CD14-positive monocyte (primary cell): ENCODE measurements around the genes VTN and PIGS.

GRCh38 chr17:21041862-21042109, 1.0 kb downstream of the USP22 start:
- CAGE, long polyA plus RNA, result no peak

GRCh38 chr17:21165922-21166955, 39.5 kb downstream of the DHRS7B start:
- CAGE, long polyA plus RNA, result no peak

DNA sequence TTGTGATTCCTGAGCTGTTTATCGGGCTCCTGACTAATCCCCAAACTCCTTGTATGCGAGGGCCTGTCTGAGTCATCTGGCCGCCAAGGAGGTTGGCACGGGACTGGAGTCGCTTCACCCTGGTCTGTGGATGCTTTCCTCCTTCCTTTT, 2.2 kb upstream of the MAP2K3 start:
- CAGE, long polyA plus RNA, result no peak

DNA sequence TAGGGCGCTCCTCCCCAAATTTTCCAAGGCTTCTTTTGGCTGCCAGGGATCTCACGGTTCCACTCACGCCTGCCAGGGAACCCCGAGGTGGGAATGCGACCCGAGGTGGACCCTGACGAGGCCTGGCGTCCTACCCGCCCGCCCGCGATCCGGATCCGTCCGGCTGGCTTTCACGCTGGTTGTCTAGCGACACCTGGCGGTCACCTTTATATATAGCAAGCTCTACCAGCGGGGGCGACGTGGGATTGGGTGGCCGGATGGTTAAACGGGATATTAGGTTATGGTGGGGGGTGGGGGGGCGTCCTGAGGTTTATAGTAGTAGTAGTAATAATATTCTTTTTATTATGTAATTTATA, 136.8 kb downstream of the KCNJ12 start:
- CAGE, long polyA plus RNA, result no peak

DNA sequence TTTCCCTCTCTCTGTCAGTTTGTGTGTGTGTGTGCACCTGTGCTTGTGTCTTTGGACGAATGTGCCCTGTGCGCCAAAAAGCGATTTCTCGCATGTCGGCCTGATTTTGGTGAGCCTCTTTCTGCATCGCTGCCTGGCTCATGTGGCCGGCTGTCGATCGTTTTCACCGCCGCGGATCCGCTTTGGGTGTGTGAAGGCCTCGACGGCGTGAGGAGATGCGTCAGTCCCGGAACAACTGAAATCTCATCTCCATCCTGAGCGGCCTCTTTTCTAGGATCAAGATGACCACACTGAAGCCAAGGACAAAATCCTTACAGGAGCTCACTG, 609.1 kb downstream of the KCNJ18 start:
- CAGE, long polyA plus RNA, result no peak

DNA sequence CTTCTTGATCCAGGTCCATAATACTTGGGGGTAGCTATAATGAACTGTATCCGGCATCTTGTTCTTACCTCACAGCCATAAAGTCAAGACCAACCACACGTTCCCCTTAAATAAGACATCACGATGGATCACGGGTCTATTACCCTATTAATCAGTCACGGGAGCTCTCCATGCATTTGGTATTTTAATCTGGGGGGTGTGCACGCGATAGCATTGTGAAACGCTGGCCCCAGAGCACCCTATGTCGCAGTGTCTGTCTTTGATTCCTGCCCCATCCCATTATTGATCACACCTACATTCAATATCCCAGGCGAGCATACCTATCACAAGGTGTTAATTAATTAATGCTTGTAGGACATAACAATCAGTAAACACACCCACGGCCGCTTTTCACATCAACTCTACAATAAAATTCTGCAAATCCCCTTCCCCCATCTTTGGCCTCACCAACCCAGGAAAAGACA, 829.0 kb downstream of the KCNJ18 start:
- CAGE, long polyA plus RNA, result no peak

- CAGE, long polyA plus RNA, result no peak
Measured at GRCh38 chr17:27560460-27560974, 70.5 kb upstream of the LGALS9 start.

DNA sequence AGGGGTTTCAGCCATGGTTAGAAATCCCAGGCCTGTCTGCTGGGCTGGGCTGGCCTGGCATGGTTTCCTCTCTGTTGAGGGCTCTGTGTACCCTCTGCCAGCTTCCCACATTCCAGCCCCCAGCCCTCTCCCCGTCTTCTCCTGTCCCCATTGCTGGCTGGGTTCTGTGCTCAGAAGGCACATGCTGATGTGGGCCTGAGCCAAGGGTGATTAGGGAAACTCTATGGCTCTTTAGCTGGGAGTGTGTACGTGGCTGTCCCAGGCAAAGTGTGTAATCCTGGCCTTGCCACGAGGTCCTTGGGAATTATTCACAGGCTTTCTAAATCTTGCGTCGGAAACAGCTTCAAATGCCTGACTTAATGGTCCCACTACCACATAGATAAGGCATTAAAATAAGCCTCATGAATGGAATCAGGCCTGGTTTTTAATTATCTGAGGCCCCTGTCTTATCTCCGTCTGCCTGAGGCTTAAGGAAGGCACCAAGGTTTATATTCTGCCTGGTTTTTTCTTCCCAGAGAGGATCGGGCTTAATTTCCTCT, 53.1 kb upstream of the LGALS9 start:
- CAGE, long polyA plus RNA, result no peak

GRCh38 chr17:27633370-27634105, 2.5 kb downstream of the LGALS9 start:
- CAGE, long polyA plus RNA, result no peak

DNA sequence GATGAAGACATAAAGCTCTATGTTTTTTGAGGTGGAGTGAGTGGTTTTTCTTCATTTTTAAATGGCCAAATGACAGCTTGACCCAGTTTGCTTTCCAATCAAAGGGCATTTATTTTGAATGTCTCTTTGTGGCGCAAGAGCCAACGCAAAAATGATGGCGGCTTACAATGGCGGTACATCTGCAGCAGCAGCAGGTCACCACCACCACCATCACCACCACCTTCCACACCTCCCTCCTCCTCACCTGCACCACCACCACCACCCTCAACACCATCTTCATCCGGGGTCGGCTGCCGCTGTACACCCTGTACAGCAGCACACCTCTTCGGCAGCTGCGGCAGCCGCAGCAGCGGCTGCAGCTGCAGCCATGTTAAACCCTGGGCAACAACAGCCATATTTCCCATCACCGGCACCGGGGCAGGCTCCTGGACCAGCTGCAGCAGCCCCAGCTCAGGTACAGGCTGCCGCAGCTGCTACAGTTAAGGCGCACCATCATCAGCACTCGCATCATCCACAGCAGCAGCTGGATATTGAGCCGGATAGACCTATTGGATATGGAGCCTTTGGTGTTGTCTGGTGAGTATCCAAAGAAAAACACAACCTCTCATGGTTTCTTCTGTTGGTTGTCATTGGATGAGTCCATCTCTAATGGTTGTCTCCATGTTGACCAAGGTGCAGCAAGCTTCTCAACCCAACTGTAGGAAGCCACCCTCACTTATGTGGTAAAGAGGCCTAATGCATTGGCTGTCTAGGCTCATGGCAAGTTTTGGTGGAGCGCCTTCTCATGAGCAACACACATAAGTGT, 481 bp downstream of the NLK start:
- CAGE, long polyA plus RNA, result no peak

DNA sequence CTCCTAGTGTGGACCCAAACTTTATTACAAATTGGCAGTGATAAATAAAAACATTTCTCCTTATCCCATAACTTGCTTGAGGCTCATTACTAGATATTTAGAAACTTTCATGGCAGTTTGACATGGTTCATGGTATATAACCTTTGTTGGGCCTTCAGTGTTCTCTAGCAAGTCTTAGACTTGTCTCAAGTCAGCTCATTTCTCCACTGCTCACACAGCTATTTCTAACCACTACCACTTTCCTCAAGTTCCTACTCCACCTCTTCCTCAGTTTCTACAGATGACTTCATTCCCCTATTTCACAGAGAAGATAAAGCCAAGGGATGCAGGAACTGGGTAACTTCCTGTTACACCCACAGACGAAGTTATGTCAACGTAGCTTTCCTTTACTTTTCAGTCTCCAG, 23.2 kb downstream of the NLK start:
- CAGE, long polyA plus RNA, result no peak

DNA sequence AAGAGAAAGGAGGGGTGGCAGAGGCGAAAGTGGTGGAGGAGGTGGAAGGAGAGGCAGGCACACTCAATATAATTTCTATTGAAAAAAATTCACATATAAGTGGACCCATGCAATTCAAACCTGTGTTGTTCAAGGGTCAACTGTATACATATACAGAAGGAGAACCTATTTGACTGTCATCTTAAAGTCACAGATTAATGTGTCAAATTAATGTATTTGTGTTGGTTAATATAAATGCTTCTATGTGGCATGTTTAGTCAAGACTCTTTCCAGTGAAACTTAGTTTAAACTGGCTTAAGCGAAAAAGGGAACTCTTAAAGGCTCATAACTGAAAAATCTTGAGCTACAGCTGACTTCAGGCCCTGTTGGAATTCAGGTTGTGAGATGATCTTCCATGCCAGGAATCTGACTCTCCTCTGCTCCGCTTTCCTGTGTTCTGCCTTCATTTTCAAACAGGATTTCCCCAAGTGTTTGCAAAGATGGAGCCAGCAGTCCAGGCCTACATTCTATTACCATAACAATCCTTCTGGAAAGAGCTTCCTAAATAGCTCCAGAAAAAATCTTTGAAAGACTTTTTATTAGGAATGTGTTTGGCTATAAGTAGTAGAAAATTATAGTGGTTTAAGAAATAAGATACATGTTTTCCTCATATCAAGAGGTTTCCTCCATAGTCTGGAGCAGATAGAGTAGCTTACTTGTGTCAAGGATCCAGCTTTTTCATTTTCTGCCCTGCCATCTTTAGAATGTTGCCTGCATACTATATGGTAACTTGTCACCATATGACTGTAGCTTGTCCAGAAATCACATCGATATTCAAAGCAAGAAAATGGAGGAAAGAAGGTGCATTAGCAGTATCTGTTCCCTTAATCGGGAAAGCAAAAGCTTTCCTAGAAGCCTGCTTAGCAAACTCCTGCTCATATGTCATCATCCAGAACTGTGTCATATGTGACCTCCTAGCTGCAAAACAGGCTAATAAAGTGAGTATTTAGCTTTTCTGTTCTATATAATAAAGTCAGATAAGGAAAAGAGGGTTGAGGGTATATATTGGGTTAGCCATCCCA, 135.0 kb downstream of the NLK start:
- CAGE, long polyA plus RNA, result no peak

DNA sequence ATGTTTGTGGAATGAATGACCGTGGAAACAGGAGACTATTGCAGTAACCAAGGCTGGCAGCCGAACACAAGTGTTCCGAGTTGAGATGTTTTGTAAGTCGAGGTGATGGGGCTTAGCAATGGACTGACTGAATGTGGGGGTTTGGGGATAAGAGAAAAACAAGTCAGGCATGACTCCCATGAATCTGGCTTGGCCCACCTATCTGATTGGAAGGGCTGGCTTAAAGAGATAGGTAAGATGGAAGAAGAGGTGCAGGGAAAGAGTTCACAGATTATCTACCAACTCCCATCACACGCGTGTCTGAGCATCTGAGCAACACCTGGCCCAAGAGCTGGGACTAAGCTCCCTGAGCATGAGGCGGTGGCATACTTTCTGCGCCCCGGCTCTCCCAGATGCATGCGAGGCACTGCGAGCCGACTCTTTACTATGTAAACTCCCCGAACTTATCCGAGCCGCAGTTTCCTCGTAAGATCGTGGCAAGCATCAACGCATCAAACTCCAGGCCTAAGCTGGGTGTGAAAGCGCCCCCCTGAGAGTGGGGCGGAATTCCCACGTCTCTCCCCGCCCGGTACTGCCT, 496 bp downstream of the IFT20 start:
- CAGE, long polyA plus RNA, result no peak

GRCh38 chr17:28346888-28348048, 10.1 kb downstream of the POLDIP2 start:
- CAGE, long polyA plus RNA, result no peak

DNA sequence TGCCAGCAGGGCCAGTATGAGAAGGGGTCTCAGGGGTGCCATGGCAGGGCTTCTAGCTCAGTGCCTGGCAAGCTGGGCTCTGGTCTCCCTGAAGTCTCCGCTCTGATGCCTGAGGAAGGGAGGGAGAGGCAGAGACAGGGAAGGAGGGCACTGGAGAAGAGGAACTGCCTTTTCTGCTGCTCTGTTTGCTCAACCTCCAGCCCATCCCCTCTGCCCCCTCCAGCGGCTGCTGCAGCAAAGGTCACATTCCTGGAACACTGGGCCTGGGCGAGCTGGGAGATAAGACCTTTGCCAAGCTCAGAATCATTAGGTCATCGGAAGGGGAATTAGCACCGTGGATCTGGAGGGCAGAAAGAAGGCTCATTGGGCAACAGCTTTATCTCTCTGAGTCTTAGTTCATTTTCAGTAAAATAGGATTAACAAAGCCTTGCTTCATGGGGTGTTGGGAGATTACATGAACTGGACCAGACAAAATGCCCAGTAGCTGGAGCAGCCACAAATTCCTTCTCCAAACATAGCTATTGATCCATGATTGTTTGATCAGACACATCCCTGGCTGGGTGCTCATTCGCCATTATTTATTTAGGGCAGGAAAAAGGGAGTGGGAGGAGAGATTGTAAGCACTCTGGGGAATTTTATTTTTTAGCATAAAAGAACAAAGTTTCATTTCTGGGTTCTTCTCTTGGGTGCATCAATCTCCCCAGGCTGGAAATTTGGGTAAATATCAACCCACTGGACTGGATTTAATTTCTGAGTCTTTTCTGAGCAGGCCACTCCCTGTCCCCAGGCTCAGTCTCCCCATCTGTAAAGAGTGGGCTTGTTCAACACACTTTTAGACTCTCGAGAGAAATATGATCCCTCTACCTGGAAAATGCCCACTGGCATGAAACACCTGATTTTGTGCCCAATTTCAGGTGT, at the start of gene VTN:
Gene VTN, minus strand, starts transcription at position 146 of the 918 bp plus-strand sequence.
- CAGE, long polyA plus RNA, result no peak

DNA sequence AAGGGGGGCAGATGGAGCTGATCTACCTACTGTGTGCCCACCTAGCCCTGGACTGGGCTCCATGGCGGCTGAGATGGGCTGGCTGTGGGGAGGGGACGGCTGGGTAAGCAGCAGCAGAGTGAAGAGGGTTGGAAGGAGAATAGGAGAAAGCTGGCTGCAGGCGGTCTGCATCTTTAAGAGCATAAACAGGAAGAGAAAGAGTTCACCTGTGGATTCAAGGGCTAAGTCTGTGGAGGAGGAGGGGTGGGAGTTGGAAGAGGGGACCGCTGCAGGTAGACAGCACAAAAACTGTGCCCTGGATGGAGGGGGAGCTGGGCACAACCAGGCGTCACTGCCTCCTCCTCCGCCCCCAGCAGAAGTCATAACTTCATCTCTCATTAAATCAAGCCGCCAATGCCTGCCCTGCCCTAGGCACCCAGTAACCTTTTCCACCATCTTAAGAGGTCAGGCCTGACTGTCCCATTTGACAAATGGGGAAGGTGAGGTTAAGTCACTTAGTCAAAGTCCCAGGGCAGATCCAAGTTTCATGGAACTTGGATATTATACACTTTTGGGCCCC, 726 bp downstream of the SLC13A2 start:
- CAGE, long polyA plus RNA, result no peak

DNA sequence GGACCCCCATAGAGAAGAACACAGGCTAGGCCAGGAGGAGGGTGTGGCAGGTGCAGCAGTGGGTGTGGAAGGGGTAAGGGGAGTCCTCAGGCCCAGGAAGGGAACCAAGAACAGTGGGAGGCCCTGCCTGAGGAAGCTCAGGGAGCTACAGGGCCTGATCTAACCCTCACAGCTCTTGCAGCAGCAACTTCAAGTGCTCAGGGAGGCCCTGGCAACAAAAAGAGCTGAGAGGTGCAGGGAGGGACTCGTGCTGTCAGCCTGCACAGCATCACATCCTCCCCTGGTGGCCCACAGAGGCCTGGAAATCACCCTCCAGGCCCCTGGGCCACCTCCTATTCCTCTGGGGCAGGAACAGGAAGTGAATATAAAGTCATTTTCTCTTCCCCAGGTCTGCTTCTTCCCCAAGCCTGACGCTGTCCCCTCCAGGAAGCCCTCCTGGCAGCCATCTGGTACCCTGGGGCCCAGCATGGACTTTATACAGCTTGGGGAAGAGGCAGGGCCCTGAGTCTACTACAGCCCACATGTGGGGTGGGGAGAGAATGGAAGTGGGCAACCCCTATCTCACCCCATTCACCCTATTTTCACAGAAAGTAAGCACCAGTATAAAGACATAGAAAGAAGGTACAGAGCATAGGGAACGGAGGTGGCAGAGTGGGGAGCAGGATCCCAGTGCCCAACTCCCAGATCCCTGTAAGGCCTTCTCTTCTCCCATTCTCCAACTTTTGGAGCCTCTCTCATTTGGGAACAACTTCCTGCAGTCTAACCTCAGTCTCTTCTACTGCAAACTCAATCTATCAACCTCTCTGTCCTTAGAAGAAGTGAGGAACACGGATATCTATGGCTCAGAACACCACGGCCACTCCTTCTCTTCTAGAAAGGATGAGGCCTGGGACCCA, 2.6 kb downstream of the UNC119 start:
- CAGE, long polyA plus RNA, result no peak

- CAGE, long polyA plus RNA, result no peak
Measured at GRCh38 chr17:28551854-28552226, 584 bp downstream of the UNC119 start.

- CAGE, long polyA plus RNA, result start-site peak on the minus strand at chr17:28571506-28571536, 133 and 683 reads in 2 replicates
Measured at GRCh38 chr17:28571332-28572101, at the start of gene PIGS. PIGS (minus strand) TSS chr17:28571524.

DNA sequence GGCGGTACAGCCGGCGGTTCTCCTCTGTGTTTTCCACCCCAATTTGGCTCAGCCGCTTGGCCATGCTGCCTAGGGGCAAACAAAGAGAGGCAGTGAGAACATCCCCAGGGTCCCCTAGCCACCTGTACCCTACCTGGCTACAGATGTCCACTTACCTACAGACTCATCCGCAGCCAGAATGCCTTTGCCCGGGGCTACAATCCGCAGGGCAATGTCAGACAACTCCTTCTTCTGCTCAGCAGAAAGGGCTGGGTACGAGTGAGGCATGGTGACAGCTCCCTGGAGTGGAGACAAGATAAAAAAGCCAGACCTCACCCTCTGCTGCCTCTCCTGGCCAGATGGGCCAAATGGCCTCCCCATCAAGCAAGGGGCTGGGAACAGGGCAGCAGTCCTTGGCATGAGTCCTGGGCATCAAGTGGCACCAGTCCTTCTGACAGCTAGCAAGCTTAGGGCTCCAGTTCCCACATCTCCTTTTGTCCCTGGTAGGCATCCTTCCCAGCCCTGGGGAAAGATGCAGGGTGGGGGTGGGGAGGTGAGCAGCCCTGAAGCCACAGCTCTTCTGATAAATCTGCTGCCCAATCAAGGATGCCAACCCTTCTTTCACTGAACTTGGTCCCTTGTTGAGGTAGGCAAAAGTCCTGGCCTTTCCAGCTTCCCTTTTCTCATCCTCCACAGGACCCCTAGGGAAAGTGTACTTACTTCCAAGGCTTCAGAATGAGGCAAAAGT, 1.3 kb downstream of the ALDOC start:
- CAGE, long polyA plus RNA, result no peak